ENCODE measurements around the gene MAPK14.

GRCh38 chr6:35575359-35576028 lies 62.8 kb upstream of the TULP1 start:
- PRO-cap: no peak

DNA sequence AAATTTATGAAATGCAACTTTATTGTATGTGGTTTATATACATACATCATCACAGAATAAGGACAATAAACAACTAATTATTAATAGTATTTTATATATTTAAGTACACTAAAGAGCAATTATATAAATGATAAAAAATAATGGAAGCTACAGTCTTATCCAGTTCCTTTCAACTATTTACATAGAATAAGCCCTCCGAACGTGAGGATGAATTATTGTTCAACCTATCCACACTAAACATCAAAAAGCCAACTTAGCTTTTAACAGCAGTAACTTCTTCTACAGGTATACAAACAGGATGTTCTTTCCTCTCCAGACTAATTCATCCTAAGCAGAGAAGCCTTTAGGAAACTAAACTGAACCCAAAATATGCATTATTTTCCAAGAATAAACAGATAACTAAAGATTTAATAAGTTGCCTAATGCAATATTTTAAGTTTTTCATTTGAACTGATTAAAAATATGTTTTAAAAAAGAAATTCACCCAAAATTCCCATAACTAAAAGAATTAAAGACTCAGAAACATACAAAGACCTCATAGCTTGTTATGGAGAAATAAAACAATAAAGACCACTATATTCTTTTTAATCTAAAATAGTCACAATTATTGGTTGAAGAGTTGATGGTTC lies 2.2 kb downstream of the FKBP5 start:
- PRO-cap: unidirectional peak, plus-strand start at position 269 of the sequence

DNA sequence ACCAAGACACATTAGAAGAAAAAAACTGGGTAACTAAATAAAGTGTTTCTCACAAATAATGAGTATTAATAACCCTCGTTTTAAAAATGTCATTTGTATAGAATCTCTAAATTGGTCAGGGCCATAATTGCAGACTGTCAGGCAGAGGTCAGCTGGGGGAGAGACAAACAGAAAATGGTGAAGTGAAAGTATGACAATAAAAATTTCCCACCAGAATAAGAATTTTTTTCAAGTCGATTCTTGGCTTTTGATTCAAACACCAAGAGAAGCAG lies 1.6 kb downstream of the FKBP5 start:
- PRO-cap: no peak

- PRO-cap: no peak
Measured at GRCh38 chr6:35710268-35710898, 21.7 kb upstream of the FKBP5 start.

GRCh38 chr6:35719195-35719436 lies 17.7 kb upstream of the ARMC12 start:
- PRO-cap: no peak

DNA sequence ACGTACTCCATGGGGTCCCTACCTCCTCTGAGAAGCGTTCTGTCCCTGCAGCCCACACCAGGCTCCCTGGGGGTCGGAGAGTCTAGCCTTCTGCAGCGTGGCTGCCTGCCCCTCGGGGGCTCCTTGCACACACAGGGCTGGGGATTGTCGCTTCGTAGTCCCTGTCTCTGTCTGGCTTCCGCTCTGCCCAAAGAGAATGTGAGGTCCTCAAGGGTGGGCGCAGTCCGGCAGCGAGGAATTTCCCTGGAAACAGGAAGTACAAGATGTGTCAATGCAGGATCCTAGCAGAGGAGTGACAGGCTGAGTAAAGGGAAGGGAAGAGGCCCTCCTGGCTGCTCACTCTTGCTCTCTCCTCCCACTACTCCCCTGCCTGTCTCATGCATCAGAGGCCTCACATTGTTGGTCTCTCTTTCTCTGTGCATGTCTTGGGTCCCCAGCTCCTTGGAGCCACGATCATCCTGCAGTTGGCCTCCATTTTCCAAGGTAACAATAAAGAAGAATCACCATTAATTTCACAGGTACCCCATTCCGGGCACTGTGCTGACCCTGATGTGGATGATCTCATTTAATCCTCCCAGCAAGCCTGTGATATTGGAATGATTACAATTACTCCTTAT lies 16.4 kb upstream of the ARMC12 start:
- PRO-cap: no peak

- PRO-cap: bidirectional peak, plus-strand start at chr6:35724336, minus-strand start at chr6:35724358
Measured at GRCh38 chr6:35724054-35724670, 12.7 kb upstream of the ARMC12 start.

DNA sequence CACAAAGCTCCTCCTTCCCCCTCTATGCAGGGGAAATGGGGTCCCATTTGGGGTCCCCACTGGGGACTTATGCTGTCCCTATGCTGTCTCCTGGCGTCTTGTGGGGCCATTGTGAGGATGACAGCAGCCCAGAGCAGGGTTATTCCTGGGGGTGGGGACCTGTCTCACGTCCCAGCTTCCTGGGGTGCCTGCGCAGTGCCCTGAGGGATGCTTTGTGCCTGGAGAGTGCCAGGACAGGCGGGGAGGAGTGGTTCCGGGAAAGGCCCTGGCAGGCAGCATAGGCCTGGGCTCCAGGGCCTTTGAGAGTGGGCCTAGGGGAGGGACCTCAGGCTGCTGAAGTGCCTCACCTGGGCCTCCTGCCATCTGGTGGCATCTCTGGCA lies 8.0 kb upstream of the ARMC12 start:
- PRO-cap: bidirectional peak, plus-strand start outside the sequence, minus-strand start at position 274 of the sequence

DNA sequence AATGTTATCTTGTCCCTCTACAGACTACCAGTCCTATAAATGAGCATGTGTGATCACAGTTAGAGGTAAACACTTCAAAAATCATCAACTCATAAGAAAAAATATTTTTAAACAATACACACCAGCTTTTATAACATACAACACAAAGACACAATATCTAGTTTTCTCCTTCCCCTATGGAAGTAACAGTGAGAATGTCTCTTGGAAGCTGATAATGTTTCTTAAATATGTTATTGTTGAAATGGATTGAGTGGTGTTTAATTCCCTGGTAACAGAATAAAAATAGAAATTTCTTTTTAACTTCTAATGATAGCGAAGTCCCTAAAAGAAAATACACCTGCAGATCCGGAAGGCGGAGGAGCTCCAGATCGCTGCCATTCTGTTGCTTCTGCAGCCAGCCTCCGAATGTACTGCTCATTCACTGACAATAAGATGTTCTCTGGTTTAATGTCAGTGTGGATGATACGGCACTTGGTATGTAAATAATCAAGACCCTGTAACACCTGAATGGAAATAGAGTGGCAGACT lies 48.6 kb downstream of the SRPK1 start:
- PRO-cap: no peak

GRCh38 chr6:36027668-36028620 lies at the start of gene MAPK14:
Gene MAPK14 (plus strand): TSS chr6:36027808.
- PRO-cap: bidirectional peak, plus-strand start at chr6:36027808, minus-strand start at chr6:36027596; unidirectional peak, plus-strand start at chr6:36027974

DNA sequence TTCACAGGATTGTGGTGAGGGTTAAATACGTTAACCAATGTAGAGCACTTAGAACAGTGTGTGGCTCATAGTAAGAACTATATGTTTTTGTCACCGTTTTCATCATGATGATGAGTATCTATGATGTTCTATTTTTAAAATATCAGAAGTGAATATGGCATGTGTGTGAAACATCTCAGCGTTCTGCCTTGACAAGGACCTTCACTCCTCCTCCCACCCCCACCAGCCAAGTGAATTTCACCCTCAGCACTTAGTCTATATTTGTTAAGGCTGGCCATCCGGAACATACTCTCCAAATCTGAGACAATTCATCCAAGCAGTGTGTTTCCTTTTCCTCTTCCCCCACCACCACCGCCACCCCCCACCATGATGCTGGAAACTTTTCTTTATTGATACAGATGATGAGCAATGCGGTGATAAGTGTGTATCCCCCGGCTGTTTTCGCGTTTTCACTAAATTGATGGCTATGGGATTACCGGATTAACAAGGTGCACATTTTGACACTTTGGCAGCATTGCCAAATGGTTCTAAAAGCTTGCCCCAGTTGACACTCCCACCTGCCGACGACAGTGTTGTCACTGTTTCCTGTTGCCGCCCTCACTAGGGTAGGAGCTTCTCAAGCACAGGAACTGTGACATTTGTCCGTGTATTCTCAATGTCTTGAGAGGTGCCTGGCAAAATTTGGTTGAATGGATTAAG lies 10.0 kb upstream of the MAPK13 start:
- PRO-cap: no peak

DNA sequence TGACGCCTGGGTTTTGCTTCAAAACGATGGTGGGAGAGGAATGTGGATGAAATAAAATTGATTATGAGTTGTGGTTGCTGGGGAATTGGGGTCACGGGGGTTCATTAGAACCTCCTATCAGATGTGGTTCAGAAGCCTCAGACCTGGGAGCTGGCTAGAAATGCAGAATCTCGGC lies 605 bp upstream of the MAPK13 start:
- PRO-cap: no peak

DNA sequence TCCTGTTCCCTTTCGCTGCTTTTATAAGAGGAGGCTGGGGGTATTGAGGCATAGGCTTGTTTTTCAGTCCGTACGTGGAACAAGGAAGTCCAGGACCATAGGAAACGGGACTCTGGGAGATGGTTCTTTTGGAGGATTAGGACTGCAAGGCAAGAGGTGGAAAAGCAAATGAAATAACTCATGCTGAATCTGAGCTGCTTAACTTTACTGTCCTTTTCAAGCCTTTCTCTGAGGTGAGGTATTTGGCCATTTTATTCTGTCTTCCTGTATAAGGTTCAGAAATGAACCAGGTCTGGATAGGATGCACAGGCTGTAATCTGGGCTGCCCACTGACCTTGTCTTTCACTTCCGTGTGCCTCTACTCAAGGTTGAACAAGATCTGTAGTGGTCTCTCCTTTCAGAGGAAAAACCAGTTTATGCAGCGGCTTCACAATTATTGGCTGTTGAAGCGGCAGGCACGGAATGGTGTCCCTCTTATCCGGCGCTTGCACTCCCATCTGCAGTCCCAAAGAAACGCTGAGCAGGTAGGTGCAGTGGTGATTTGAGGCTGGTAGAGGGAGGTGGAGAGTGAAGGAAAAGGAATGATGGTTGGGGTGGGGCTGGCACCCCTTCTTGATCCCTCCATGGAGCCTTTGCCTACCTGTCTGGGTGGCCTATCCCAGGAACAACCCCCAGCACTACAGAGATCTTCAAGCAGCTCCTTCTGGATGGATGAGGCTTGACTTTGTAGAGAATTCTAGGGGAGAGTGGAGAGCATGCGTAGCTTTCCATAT lies 7.9 kb downstream of the BRPF3 start:
- PRO-cap: no peak

DNA sequence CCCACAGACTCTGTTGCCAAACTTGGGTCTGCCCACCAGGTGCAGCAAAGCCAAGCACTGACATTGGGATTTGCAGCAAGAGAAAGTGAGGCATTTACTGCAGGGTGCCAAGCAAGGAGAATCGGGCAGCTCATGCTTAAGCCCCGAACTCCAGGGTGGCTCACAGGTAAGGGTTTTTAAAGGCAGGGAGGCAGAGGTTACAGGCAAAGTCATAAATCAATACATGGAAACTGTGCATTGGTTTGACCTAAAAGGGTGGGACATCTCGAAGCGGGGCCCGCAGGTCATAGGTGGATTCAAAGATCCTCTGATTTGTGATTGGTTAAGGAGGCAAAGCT lies 25.1 kb upstream of the PNPLA1 start:
- PRO-cap: no peak

GRCh38 chr6:36474191-36474630 lies 31.4 kb downstream of the KCTD20 start:
- PRO-cap: no peak

GRCh38 chr6:36486738-36487554 lies 44.1 kb downstream of the KCTD20 start:
- PRO-cap: no peak

DNA sequence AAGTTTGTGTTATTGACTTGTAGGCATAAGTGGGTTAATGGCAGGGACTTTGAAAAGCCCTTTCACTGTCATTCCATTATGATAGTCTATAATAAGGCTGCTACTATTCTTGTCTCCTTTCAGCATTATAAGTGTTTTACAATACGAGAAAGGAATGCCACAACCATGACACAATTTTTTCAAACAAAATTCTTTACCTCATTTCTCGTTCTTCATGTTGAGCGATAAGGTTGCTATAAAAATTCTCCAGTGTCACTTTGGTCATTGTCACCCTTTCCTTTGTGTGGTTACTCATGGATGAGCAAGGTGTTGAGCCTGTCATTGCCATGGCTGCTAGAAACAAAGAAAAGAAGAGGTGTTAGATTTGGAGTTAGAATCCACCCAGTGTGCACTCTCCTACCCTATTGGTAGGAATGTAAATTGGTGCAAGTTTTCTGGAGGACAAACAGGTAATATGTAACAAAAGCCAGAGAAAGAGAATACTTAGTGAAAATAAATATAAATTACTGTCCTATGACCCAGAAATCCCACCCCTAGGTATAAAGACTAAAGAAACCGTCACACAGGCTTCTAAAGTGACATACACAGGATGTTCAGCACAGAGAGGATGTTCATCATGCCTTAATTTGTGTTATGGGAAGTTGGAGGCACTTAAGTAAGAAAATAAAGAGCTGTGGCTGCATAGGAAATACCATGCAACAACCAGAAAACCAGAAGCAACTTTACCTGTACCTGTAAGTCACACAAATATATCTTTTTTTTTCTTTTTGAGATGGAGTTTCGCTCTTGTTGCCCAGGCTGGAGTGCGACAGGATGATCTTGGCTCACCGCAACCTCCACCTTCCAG lies 7.2 kb downstream of the STK38 start:
- PRO-cap: no peak

GRCh38 chr6:36596301-36597175 lies 2.4 kb downstream of the SRSF3 start:
- PRO-cap: no peak

DNA sequence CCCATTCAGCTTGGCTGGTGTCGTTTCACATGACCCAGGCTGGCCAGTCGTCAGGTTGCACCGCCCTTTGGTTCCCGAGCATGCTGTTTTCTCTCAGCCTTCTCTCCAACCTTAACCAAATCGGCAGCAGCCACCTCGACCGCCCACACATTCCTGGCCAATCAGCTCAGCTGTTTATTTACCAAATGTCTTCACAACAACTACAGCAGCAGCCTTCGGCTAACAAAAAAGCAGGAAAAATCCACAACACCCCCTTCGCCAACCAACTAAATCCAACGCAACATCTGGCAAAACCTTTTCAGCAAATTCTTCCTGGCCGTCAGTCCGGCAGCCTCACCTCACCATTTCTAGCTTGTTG lies 5.7 kb downstream of the SRSF3 start:
- PRO-cap: unidirectional peak, plus-strand start at position 118 of the sequence

GRCh38 chr6:36602840-36604037 lies 9.1 kb downstream of the SRSF3 start:
- PRO-cap: no peak